GM23248 (cell line): ENCODE measurements around a stretch of chr11.

DNA sequence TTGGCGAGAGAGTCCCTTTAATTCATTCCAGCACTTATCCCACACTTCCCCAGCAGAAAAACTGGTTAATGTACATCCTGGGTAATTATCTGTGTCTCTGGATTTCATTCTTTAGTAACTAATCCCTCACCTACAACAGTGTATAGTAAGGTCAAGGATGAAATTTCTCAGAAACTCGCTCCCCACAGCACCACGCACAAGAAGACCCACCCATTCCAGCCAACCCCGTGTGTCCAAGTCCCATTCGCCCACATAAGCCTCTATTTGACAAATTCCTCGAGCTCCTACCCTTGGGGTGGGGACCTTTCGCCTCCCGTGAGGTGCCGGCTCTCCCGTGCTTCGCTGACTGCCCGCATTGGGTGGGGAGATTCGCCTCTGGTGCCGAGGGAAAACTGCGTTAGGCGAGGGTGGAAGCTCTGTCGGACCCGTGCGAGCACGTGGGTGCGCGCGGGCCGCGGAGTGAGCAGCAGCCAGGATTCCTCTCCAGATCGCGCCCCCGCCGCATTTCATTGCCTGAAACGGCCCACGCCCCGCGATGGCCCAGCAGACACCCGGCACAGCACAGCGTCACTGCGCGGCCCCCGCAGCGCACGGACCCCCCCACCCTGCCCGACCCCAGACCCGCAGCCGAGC lies 887 bp downstream of the EXPH5 start:
- RAMPAGE, long total RNA: no peak

GRCh38 chr11:108857434-108857777 lies 192.5 kb downstream of the DDX10 start:
- RAMPAGE, long total RNA: no peak

DNA sequence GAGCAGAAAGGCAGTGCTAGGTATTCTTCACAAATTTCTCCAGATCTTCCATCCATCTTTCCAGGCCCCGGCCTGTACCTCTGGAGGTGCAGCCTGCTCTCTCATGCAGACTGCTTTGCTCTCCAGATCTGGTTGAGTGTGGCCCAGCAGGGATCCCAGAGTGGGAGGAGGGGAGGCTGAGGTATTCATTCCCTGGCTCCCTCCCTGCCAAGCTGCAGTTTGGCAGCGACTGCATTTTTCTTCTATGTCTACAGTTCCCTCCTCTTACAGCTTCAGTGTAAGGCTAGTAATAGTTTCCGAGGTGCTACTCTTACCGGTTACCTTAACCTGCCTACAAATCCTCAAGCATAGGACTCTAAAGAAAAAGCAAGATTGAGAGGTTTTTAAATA lies 298.2 kb upstream of the C11orf87 start:
- RAMPAGE, long total RNA: no peak

DNA sequence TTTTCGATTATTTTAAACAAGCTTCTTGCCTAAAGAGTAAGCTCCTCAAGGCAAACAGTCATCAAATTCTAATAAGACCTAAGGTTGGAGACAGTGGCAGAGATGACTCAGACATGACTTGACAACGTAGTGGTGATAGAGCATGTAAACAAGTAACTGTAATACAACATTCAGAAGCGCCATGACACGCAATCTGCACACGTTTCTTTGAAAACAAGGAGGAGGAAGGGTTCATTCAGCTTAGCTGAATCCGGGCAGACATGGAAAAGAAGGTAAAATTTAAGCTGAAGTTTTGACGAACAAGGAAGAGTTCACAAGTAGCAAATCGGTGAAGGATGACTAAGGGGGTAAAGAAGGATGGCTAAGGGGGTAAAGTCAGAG lies 152.4 kb upstream of the ZC3H12C start:
- RAMPAGE, long total RNA: no peak

GRCh38 chr11:109970874-109971565 lies 122.2 kb upstream of the ZC3H12C start:
- RAMPAGE, long total RNA: no peak

DNA sequence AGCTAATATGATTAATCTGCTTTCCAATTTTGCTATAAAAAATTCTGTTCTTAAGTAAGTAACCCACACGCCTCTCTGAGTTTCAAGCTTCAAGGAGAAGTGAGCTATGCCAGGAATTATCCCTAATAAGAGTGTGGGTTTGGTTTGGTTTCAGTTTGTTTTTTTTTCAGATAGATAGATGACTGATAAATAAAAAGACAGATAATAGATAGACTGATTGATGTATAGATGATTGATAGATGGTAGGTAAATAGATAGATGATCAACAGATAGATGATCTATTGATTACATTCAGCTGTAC lies 29.6 kb upstream of the ZC3H12C start:
- RAMPAGE, long total RNA: no peak

GRCh38 chr11:110208890-110209755 lies 87.3 kb downstream of the RDX start:
- RAMPAGE, long total RNA: no peak

DNA sequence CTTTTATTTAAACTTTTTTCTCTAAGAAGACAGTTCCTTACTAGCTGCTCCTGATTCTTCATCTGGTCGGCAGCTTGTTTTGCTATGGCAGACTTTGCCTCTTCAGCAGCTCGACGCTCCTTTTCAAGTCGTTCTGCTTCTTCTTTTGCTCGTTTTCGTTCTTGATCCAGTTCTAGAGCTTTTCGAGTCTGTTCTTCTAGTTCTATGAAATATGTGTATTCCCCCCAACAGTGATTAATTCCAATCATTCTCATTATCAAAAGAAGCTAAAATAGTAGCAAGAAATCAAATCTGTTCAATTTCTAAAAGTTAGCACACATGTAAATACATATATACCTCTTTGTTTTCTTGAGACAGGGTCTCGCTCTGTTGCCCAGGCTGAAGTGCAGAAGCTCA lies 59.0 kb downstream of the RDX start:
- RAMPAGE, long total RNA: no peak

- RAMPAGE, long total RNA: no peak
Observed at GRCh38 chr11:110295640-110296325, 631 bp downstream of the RDX start.

- RAMPAGE, long total RNA: no peak
Observed at GRCh38 chr11:111301985-111302854, 3.9 kb downstream of the POU2AF3 start.

GRCh38 chr11:111309982-111310562 lies 11.7 kb downstream of the POU2AF3 start:
- RAMPAGE, long total RNA: no peak

DNA sequence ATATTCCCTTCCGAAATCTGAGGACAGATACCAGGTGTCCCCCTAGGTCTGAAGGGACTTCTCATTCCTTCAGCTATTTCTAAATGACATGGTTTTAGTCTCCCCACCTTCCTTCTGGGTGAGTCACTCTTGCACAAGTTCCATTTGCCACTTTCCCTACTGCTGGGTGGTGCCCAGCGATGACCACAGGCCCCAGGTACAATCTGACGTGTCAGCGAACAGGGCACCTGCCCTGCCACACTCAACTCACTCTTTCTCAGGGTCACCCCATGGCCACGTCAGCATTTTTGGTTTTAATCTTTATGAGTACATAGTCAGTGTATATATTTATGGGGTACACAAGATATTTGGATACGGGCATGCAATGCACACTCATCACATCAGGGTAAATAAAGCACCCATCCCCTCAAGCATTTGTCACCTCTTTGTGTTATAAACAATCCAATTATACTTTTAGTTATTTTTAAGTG lies 17.2 kb downstream of the POU2AF1 start:
- RAMPAGE, long total RNA: no peak

GRCh38 chr11:111439028-111439500 lies 60.0 kb upstream of the POU2AF1 start:
- RAMPAGE, long total RNA: no peak

DNA sequence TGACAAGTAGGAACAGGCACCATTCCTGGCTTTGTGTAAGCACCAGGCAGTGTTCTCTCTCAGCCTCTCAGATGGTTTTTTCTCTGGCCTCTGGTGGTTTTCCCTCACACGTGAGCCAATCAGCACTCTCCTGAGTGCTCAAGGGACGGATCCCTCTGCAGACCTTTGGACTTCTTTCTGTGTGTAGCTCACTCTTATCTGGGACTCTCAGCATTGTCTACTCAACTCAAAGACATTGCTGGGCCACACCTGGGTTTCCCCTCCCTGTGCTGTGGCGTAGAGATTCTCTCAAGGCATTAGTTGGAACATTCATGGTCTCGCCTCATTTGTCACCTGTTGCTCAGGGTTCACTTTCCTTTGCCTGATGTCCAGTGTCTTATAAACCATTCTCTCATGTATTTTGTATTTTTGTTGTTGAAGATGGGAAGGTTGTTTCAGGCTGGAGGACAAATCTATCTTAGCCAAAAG lies 21.4 kb downstream of the SIK2 start:
- RAMPAGE, long total RNA: no peak

DNA sequence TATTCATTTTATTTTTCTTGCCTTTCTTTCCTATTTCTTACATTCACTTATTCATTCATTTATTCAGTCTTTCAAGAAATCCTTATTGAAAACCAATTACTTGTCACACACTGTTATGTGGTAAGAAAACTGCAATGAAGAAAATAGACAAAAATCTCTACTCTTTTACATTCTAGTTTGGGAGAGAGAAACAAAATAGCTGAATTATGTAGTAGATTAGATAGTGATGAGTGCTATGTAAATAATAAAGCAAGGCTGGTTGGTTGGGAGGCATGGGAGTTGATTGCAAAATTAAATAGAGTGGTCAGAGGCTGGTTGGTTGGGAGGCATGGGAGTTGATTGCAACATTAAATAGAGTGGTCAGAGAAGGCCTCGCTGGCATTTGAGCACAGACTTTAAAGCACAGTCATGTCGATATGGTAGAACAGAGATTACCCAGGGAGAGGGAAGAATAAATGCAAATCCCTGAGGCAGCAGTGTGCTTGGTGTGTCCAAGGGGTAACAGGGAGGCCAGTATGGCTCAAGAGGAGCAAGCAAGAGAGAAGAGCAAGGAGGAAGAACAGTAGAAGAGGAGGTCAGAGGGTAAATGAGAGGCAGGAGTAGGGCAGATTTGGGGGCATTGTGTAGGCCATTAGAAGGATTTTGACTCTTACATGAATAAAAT lies 22.4 kb downstream of the SIK2 start:
- RAMPAGE, long total RNA: no peak

DNA sequence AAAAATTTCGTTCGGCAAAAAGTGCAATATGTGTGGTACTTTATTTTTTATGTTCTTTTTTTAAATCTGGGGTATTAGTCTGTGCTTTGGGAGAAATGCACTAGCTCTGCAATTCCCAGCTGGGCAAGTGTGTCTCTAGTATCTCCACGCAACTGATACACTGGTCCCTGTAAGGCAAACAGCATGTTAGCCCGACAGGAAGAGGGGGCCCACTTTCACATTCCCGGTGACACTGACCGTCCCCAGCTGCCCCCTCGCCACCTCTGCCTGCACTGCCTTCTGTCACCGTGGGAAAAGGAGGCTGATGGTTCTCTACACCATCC lies 39.3 kb downstream of the PPP2R1B start:
- RAMPAGE, long total RNA: no peak

- RAMPAGE, long total RNA: no peak
Observed at GRCh38 chr11:111777697-111778753, 11.8 kb upstream of the PPP2R1B start.

GRCh38 chr11:111791375-111791704 lies 25.2 kb upstream of the PPP2R1B start:
- RAMPAGE, long total RNA: no peak

DNA sequence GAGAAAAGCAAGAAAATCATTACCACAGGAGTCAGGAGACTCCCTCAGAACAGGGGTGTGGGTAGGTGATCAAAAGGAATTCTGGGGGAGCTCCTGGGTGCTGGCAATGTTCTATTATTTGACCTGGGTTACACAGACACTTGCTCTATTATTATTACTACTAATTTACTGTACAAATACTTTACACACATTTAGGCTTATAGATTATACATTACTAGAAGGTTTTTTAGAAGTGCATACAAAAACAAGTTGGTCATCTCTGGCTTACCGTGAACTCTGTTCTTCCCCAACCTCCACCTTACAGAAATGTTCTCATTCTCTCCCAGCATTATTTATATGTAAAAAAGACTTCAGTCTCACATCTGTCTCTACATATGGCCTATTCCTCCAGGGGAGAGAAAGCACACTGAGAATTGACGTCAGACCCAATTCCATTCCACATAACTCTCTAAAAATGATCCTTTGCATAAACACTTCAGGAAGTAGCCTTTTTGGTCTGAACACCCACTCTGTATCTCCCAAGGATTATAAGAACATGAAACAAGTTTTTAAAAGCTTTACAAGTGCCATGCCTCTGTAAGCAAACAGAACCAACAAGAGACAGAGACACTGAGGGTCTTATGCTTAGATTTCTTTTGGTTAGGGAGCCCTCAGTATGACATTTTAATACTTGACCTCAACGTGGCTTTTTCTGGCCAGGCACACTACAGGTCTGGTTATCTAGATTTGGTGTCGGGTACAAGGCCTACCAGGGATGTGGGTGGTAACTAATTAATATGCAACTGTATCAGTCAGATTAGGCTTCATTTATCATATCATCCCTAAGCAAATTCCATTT lies 48.4 kb upstream of the PPP2R1B start:
- RAMPAGE, long total RNA: no peak

DNA sequence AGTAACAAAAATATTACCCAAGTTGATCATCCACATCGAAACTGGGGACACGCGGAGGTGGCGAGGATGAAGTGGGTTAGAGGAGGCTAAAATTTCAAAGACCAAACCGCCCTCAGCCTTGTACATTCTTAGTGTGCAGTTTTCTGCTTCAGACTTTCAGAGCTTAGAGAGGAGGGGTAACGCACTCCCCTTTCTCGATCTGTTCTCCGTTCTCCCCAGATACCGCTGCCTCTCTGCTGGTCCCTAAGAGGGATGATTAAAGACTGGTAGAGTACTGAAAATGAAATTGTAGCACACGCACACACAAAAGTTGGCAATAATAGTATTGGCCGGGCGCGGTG lies 8.7 kb downstream of the C11orf52 start:
- RAMPAGE, long total RNA: no peak